Urinary bladder (tissue), 3 donors: ENCODE measurements around the gene SNRNP48.

- PRO-cap, result no peak
- RAMPAGE, long total RNA, result no peak
These were observed 214.5 kb upstream of the RREB1 start for GRCh38 chr6:6892898-6894037.

- PRO-cap, result no peak
- RAMPAGE, long total RNA, result no peak
These were observed 57.1 kb downstream of the RREB1 start for GRCh38 chr6:7164467-7165616.

GRCh38 chr6:7195544-7196472 lies 88.0 kb downstream of the RREB1 start:
- PRO-cap, result no peak
- RAMPAGE, long total RNA, result no peak

DNA sequence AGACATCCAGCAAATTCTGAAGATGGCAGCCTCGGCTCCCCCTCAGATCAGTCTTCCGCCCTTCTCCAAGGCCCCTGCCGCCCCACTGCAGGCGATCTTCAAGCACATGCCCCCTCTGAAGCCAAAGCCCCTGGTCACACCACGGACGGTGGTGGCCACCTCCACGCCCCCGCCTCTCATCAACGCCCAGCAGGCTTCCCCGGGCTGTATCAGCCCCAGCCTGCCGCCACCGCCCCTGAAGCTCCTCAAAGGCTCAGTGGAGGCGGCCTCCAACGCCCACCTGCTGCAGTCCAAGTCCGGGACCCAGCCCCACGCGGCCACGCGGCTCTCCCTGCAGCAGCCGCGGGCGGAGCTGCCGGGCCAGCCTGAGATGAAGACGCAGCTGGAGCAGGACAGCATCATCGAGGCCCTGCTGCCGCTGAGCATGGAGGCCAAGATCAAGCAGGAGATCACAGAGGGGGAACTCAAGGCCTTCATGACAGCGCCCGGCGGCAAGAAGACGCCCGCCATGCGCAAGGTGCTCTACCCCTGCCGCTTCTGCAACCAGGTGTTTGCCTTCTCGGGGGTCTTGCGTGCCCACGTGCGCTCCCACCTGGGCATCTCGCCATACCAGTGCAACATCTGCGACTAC lies 83.4 kb downstream of the SSR1 start:
- PRO-cap, result no peak
- RAMPAGE, long total RNA, result no peak

DNA sequence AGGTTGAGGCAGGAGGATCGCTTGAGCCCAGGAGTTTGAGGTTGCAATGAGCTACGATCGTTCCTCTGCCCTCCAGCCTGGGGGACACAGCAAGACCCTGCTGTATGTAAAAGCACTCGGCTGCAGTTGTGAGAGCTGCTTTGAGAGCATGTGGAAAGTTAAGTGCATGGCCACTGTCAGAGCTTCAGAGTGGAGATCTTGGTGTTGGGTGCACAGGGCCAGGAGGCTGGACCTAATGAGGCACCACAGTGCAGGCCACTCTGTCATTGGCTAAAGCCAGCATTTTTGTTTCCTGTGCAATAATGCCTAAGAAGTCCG lies 60.7 kb downstream of the SSR1 start:
- PRO-cap, result no peak
- RAMPAGE, long total RNA, result no peak

GRCh38 chr6:7589825-7590906 lies at the start of gene SNRNP48:
SNRNP48 (plus strand) TSS chr6:7590198.
- PRO-cap, result bidirectional peak, plus-strand start at chr6:7590198, minus-strand start at chr6:7590092
- RAMPAGE, long total RNA, result no peak

DNA sequence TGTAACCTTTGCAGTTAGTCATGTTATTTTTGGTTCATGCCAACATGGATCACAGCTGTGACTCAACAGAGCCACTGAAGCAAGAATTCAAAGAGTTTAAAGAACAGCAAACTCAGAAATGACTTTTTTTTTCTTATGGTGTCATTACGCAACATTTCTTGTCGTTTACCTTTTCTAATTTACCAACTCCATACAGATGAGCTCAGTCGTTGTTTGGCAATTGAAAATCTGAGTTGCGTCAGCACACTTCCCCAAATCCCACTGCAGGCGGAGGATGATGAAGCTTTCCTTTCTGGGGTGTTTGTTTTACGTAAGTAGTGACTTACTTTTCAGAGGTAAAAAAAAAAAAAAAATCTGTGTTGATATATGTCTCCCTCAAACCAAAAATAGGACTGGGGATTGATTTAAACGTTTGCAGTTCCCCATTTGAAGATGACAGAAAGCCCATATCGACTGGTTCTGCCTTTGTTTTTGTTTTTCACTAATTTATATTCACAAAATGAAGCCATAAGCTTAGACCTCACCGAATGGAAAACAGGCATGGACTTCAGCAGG lies 27.7 kb upstream of the BMP6 start:
- PRO-cap, result no peak
- RAMPAGE, long total RNA, result no peak

GRCh38 chr6:7723471-7724074 lies 2.3 kb upstream of the BMP6 start:
- PRO-cap, result no peak
- RAMPAGE, long total RNA, result no peak

GRCh38 chr6:7727662-7727924 lies 1.7 kb downstream of the BMP6 start:
- PRO-cap, result no peak
- RAMPAGE, long total RNA, result no peak

DNA sequence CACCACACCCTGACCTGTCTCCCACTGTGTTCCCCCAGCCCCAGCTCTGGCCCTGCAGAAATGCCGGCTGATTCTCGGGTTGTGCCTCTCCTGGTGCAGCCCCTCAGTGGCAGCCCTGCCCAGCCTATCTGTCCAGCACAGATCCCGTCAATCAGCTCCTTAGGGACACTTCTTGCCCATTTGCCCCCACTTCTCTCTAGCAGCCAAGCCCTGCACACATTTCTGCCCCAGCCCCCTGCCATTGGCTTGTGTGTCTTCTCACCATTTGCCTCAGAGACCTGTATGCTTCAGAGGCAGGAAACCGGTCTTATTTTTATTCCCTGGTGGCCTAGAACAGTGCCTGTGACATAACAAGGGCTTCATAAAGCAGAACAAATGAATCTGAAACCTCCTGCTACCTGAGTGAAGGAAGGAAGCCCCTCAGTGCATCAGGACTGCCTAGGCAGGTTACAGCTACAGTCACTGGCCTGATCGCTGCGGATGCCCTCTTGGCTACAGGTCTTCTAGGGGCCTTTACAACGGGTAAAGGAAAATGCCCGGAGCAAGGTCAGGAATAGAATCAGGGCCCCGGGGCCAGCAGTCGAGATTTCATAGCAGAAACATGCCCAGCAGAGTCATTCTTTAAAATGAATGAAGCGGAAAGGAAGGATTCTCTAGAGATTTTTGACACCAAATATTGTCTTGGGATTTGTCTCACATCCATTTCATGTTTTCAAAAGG lies 22.7 kb downstream of the TXNDC5 start:
- PRO-cap, result no peak
- RAMPAGE, long total RNA, result no peak

DNA sequence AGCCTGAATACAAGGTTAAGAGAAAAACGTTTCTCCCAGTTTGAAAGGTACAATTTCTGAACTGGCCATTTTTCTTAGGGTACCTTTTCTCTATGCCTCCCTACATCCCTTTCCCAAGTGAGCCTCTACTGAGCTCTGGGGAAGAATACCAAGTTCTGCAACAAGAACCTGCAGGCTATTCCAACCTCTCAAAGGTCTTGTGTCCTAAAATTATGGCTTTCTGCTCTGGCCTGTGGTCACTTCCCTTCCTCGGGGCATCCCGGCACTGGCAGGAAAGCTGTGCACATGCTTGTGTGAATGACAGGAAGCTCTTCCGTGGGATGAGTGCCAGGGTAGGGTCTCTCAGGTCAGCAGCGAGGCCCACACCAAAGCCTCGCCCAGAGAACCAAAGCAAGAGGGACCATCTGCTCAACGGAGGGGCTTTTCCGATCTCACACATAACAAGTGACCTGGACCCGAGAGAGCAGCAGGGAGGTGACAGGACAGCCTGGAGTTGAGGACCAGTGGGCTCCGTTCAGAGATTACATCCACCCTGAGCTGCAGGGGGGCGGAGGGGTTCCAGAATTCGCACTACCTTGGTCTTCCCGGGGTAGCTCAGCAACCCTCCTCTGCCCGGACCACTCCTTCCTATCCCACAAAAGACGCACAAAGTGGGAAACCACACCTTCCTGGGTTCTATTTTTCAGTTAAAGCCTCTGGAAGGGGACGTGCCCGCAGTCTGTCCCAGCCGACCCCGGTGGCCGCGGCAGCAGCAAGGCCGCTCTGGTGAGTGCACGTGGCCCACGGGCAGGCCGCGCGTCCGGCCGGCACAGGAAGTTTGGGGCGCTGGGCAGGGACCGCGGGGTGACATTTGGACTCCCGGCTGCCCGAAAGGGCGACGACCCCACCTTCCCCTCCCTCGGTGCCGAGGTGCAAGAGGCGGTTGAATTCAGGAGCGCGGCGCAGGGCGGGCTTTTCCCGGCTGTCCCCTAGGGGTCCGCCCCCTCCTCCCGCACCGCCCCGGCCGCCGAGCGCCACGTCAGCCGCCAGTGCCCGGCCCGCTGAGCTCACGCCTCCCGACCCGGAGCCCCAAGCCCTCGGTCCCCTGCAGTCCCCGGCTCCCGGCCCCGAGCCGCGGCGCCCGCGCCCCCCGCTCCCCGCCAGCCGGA lies 1.1 kb downstream of the TXNDC5 start:
- PRO-cap, result bidirectional peak, plus-strand start at position 1,028 of the sequence, minus-strand start at position 900 of the sequence
- RAMPAGE, long total RNA, result no peak

DNA sequence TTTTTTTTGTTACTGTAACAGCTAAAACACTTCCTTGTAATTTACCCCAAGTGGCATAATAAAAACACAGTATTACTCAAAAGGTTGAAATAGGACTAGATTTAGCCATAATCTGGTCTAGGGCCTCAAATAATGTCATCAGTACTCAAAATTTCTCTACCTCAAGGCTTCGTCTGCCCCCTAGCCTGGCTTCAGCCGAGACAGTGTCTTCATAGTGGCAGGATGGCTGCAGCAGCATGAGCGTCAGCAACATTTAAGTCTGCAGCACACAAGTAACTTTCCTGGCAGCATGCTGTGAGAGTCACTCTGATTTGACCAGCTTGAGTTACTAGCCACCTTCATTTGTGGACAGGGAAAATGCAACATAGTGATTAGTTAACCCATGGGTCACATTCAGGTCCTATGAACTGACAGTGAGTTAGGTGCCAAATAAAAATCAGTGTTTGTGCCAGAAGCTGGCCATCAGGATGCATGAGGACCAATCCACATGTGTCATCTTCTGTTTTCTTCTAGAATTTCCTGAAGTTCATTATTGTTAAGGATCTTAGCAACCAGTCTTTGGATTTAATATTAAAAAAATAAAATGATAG lies 209.9 kb upstream of the SLC35B3 start:
- PRO-cap, result no peak
- RAMPAGE, long total RNA, result no peak

DNA sequence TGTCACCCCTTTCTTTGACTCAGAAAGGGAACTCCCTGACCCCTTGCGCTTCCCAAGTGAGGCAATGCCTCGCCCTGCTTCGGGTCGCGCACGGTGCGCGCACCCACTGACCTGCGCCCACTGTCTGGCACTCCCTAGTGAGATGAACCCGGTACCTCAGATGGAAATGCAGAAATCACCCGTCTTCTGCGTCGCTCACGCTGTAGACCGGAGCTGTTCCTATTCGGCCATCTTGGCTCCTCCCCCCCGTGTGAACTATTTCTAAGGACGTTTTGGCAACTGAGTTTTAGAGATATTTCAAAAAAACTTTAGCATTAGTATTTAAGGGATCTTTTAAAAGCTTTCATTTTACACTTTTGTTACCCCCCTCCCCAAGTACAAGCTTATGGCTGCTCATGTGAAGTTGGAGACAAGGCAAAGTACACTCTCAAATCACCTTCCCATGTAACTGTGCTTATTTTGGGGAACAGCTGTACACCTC lies 341.0 kb upstream of the SLC35B3 start:
- PRO-cap, result no peak
- RAMPAGE, long total RNA, result no peak

DNA sequence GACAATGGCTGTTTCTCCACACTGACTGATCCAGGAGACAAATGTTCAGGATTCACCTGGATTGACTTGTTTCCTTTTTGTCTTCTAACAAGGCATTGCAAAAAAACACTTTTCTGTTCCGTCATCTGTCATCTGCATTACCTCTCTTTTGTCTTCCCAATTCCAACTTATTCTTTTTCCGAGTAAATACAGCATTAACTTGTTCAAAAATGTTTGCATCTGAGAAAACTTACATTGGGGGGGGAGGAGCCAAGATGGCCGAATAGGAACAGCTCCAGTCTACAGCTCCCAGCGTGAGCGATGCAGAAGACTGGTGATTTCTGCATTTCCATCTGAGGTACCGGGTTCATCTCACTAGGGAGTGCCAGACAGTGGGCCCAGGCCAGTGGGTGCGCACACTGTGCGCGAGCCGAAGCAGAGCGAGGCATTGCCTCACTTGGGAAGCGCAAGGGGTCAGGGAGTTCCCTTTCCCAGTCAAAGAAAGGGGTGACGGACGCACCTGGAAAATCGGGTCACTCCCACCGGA lies 604.3 kb downstream of the TFAP2A start:
- PRO-cap, result no peak
- RAMPAGE, long total RNA, result no peak

GRCh38 chr6:9971632-9971917 lies 443.3 kb downstream of the TFAP2A start:
- PRO-cap, result no peak
- RAMPAGE, long total RNA, result no peak

DNA sequence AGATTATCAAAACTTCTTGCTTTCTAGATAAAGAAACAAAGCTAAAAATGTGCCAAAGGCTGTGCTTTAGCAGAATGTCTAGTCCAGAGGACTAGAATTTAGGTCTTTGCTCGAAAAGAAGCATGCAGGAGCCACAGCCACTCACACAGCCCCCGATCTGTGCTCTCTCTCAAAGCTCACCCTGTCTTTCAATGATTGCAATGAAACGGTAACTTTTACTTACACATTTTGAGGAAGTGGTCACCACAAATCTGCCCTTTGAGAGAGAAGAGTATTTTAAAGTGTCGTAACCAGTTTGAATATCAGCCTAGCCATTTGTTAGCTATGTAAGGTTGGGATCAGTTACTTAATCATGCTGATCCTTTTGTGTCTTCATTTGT lies 209.0 kb downstream of the TFAP2A start:
- PRO-cap, result no peak
- RAMPAGE, long total RNA, result no peak

GRCh38 chr6:10313970-10314702 lies 100.7 kb downstream of the TFAP2A start:
- PRO-cap, result no peak
- RAMPAGE, long total RNA, result no peak

- PRO-cap, result no peak
- RAMPAGE, long total RNA, result no peak
These were observed 31.6 kb downstream of the TFAP2A start for GRCh38 chr6:10382921-10383970.

- PRO-cap, result no peak
- RAMPAGE, long total RNA, result no peak
These were observed 14.5 kb downstream of the TFAP2A start for GRCh38 chr6:10400222-10400948.

- PRO-cap, result no peak
- RAMPAGE, long total RNA, result no peak
These were observed 65.2 kb downstream of the GCNT2 start for GRCh38 chr6:10586097-10586907.